Cardiac ventricle fibroblast (primary cell): ENCODE results near the gene SEMA3G.

- RAMPAGE, long total RNA = no peak
Observed at GRCh38 chr3:52140078-52140577, 14.1 kb downstream of the POC1A start.

- RAMPAGE, long total RNA = no peak
Observed at GRCh38 chr3:52177414-52178094, 20.4 kb upstream of the ALAS1 start.

DNA sequence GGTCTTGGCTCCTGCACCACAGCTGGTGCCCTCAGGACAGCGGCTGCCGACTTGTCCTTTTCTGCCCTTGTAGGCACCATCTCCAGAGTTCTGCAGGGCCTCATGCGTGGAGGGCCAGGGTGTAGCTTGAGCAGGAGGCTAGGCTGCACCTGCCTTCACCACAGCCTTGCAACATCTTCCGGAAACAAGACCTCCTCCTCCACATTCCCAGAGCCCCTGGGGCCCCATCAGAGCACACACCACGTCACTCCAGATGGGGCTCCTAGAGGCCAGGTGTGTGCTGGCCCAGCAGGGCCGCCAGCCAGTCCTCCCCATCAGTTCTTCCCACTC, 489 bp upstream of the TLR9 start:
- RAMPAGE, long total RNA = no peak

DNA sequence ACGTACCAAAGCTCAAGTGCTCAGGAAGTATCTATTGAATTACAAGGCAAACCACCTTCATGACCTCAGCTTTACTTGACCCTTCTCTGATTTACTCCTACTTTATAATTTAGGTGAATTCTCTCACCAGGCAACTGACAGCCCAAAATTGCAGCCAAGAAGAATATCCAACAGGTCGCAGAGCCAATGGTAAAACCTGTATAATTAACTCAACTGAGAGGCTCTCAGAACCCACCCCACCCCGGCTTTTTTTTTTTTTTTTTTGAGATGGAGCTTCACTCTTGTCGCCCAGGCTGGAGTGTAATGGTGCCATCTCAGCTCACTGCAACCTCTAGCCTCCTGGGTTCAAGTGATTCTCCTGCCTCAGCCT, 7.1 kb downstream of the PPM1M start:
- RAMPAGE, long total RNA = no peak

GRCh38 chr3:52290172-52290741, 2.6 kb downstream of the GLYCTK start:
- RAMPAGE, long total RNA = no peak

GRCh38 chr3:52444673-52445504, at the start of gene SEMA3G:
TSS of gene SEMA3G (minus strand) at chr3:52445103.
- RAMPAGE, long total RNA = no peak

DNA sequence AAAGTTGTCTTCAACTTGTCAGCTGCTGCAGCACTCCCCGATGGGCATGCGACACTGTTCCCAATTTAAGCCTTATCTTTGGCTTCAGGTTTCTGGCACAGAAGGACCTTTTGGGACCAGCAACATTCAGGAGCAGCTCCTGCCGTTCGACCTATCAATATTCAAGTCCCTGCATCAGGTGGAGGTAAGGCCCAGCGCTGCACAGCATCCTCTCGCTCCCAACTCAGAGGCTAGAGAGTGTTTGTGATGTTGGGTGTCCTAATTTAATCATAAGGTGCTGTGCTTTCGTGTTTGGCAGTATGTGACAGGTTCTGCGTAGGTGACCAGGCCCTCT, 16.8 kb downstream of the NISCH start:
- RAMPAGE, long total RNA = no peak

DNA sequence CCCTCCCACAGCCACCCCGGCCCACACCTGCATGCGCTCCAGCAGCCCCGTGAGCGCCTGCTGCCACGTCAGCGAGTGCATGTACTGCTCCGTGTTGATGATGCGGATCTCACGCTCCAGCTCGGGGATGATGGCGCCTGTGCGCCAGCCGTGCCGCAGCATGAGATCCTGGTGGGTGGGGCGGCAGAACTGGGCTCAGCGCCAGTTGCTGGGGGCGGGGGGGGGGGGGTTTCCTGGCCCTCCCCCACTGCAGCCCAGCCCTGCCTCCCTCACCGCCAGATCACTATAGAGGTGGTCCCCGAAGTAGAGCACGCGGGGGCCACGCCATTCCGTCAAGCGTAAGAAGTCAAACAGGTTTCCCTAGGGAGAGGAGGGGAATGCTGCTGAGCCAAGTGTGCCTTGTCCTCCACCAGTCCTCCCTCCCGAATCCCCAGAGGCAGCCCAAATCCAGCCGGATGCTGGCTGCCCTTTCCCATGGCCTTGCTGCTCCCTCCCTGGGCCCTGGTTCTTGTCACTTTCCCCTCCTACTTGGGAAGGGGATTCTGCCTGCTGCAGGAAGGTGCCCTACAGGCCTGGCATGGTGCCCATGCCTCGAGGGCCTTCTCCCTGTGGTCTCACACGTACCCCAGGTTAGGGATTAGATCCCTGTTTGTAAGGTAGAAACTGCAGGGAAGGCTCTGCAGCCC, 8.6 kb downstream of the NT5DC2 start:
- RAMPAGE, long total RNA = no peak

GRCh38 chr3:52530729-52531467, 2.8 kb downstream of the NT5DC2 start:
- RAMPAGE, long total RNA = no peak

DNA sequence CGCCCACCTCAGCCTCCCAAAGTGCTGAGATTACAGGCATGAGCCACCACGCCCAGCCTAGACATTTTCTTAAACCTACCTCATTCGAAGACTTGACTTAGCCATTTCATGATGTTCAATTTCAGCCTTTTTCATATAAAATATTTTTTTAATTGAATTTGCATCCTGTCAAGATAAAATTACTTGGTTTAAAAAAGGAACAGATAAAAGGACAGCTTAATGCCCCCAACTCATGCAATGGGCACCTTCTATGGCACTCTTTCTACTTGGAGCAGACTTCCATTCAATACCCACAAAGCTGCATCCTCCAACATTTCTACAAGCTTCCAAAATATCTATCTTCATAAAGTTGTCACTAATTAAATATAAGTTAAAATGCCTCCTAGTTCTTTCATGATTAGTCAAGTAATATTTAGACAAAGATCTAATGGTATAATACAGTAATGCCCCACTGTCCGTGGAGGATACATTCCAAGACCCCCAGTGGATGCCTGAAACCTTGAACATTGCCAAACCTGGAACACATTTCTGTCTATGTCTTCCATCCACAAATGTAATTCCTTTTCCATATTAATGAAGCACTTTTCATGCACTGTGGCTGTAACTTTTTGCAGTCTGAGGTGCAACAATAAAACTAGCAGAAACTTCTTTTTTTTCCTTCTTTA, 41.1 kb upstream of the GNL3 start:
- RAMPAGE, long total RNA = no peak

- RAMPAGE, long total RNA = no peak
Observed at GRCh38 chr3:52769760-52770455, 832 bp downstream of the NEK4 start.

- RAMPAGE, long total RNA = no peak
Observed at GRCh38 chr3:52775837-52776379, 1.5 kb upstream of the ITIH1 start.

GRCh38 chr3:52793893-52794462, 618 bp upstream of the ITIH3 start:
- RAMPAGE, long total RNA = no peak

DNA sequence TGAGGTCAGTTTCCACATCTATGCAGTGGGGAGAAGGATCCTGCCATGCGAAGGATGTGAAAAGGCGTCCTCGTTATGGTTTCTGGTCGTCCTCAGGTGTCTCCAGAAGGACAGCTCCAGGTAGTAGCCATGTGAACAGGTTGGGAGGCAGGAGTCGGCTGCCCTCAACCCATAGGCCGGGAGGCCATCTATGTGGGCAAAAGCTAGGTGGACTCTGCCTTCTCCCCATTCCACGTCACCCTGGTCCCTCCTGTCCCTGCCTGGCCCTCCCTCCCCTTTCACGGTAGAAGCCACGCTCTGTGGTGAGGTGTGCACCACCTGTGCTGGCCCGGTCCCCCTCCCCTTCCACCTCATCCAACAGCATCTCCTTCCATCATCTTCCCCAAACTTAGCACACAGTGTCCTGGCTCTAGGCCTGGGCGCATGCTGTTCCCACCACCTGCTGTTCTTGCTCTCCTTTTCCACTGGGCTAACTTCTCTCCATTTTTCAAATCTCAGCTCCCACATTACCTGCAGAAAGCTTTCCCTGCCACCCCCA, 16.4 kb downstream of the ITIH3 start:
- RAMPAGE, long total RNA = no peak

GRCh38 chr3:52816877-52817345, 13.6 kb downstream of the ITIH4 start:
- RAMPAGE, long total RNA = no peak

GRCh38 chr3:52846121-52847052, 11.6 kb upstream of the MUSTN1 start:
- RAMPAGE, long total RNA = no peak

DNA sequence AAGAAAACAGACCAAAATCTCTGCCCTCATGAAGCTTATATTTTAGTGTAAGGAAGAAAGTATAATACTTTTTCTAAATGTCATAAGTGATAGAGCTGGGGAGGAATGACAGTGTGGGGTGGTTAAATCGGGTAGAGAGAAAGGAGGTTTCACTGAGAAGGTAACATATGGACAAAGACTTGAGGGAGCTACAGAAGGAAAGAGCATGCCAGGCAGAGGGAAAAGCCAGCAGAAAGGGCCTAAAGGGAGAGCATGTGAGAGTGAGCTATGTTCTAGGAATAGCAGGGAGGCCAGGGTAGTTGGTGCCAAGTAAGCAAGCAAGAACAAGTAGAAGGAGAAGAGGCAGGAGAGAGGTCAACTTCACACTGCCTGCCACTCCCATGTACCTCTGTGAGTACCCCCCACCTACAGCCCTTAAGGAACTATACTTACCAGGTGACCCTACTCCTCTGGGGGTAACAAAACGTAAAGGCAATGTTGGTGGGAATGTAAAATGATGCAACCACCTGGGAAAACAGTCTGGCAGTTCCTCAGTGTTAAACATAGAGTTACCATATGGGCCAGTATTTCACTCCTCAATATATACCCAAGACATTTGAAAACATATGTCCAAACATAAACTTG, 67.7 kb downstream of the SFMBT1 start:
- RAMPAGE, long total RNA = no peak

- RAMPAGE, long total RNA = no peak
Observed at GRCh38 chr3:53193945-53194442, 33.0 kb downstream of the PRKCD start.

GRCh38 chr3:53228857-53229372, 26.9 kb downstream of the TKT start:
- RAMPAGE, long total RNA = no peak

- RAMPAGE, long total RNA = no peak
Observed at GRCh38 chr3:53286976-53287795, 31.4 kb upstream of the TKT start.